H7 (cell line): Measurements from ENCODE around the genes CPNE9 and BRK1.

- RAMPAGE, long total RNA = no peak
Measured at GRCh38 chr3:5301774-5302275, 114.3 kb downstream of the EDEM1 start.

GRCh38 chr3:5988519-5989065 is 801.1 kb downstream of the EDEM1 start:
- RAMPAGE, long total RNA = no peak

GRCh38 chr3:7010904-7011230 is 150.0 kb downstream of the GRM7 start:
- RAMPAGE, long total RNA = no peak

GRCh38 chr3:7640790-7641291 is 779.9 kb downstream of the GRM7 start:
- RAMPAGE, long total RNA = no peak

DNA sequence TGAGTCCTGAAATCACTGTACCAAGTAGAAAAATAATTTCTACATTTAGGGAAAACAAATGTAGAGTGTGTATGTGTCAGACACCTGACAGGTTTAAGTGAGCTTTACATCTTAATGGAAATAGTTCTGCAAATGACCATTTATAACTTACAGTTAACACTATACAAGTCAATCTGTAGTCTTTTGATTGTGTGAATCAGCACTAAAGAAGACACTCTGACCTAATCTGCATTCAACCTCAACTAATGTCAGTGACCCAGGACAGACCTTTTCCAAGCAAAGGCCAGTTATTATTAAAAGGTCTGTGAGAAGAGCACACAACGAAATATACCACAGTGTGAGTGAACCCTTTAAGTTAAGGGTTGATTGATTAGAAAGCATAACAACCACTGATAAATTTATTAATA is 761.9 kb upstream of the LMCD1 start:
- RAMPAGE, long total RNA = no peak

- RAMPAGE, long total RNA = no peak
Measured at GRCh38 chr3:8436541-8437012, 65.0 kb upstream of the LMCD1 start.

GRCh38 chr3:8458020-8458610 is 43.5 kb upstream of the LMCD1 start:
- RAMPAGE, long total RNA = no peak

DNA sequence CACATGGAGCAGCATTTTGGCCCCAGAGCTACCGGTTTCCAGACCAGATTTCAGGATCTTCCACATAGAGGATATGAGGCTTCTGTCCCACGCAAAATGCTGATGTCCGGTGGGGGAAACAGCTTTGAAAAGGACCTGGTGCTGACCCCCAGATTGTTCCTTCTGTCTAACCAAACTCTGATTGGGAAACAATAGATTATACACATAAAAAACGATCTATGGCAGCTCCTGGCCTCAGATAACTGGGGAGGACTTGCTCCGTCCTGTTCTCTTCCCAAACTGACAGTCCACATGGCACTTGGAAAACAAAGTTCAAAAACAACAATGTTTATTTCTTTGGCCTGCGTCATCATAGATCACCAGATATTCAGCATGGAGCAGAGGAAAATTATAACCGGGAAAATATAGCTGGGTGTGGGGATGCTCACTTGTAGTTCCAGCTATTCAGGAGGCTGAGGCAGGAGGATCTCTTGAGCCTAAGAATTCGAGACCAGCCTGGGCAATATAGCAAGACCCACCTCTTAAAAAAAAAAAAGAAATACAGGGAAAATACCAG is 63.8 kb downstream of the SSUH2 start:
- RAMPAGE, long total RNA = no peak

DNA sequence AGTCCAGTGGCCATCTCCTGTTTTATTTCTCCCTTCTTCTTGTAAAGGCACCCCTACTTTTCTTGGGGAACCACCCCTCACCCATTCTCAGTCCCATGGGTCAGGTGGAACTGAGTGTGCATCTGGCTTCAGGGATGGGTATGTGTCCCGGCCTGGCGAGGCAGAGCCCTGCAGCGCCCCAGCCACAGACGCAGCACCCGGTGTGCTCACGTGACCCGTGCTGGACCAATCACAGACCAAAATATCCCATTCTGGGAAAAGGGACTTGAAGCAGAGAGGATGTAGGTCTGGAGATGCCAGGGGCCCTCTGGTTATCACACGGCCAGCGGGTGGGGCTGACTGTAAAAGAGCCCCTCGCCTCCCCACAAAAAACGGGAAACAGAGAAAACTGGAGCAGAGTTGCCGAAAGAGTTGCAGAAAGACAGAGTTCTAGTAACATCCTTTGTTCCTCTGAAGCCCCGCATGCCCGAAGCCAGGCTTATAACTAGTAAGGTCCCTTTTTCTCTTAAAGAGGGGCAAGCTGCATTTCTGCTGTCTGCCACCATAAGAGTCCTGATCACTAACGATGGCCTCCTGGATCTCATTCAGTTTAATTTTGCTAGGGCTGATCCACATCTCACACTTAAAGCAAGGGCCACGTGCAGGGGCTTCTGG is 138.1 kb upstream of the RAD18 start:
- RAMPAGE, long total RNA = no peak

- RAMPAGE, long total RNA = no peak
Measured at GRCh38 chr3:9248094-9248543, 1.3 kb downstream of the SRGAP3 start.

- RAMPAGE, long total RNA = no peak
Measured at GRCh38 chr3:9351698-9352313, 11.0 kb upstream of the THUMPD3 start.

GRCh38 chr3:9396507-9397303 is 710 bp upstream of the SETD5 start:
- RAMPAGE, long total RNA = no peak

- RAMPAGE, long total RNA = no peak
Measured at GRCh38 chr3:9441265-9442521, 44.3 kb downstream of the SETD5 start.

- RAMPAGE, long total RNA = no peak
Measured at GRCh38 chr3:9703593-9704288, at the start of gene CPNE9. Gene CPNE9 (plus strand): TSS chr3:9703833.

GRCh38 chr3:9726951-9727587 is 4.5 kb upstream of the BRPF1 start:
- RAMPAGE, long total RNA = no peak

- RAMPAGE, long total RNA = no peak
Measured at GRCh38 chr3:9808288-9809115, 1.6 kb upstream of the TTLL3 start.

GRCh38 chr3:9933231-9933752 is 342 bp upstream of the CRELD1 start:
- RAMPAGE, long total RNA = no peak

DNA sequence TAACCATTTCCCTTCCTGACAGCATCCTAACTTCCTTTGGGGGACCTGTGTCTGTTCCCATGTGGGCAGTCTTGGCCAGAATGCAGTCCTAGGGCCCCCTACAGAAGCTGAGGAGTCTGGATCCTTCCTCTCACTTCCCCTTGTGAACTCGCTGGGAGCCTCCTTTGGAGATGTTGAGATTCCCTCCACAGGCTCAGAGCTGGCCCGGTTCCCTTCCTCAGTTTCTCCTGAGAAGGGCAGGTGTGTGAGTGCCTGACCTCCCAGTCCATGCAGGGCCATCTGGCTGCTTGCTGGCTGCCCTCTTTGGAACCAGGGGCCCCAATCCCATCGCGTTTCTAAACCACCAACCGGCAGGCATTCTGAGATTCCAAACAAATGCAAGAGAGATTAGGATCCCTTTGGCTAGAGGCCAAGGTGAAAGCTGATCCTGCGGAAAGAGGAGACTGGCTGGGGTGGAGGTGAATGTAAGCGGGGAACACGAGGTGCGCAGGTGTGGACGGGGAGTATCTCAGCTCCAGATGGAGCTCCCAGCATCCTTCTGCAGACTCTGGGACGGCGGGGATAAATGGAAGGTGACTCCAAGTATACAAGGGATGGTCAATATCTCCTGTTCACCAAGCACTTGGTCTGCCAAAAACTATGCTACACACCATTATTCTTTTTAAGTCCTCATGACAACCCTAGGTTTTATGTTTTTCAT is 2.9 kb upstream of the PRRT3 start:
- RAMPAGE, long total RNA = no peak

GRCh38 chr3:10115279-10116721 is at the start of gene BRK1:
Gene BRK1 (plus strand): TSS chr3:10115675.
- RAMPAGE, long total RNA = start-site peak on the plus strand at chr3:10115678-10115688, 225 reads

GRCh38 chr3:10212349-10212796 is 35.9 kb upstream of the TATDN2 start:
- RAMPAGE, long total RNA = no peak